ENCODE measurements around a stretch of chr1.

GRCh38 chr1:19907110-19907848 is 16.1 kb downstream of the PLA2G2E start:
- PRO-cap: no peak

- PRO-cap: no peak
These were observed 39.5 kb upstream of the PLA2G5 start for GRCh38 chr1:20030461-20030951.

GRCh38 chr1:20152755-20153547 is 13.8 kb downstream of the PLA2G2F start:
- PRO-cap: no peak

DNA sequence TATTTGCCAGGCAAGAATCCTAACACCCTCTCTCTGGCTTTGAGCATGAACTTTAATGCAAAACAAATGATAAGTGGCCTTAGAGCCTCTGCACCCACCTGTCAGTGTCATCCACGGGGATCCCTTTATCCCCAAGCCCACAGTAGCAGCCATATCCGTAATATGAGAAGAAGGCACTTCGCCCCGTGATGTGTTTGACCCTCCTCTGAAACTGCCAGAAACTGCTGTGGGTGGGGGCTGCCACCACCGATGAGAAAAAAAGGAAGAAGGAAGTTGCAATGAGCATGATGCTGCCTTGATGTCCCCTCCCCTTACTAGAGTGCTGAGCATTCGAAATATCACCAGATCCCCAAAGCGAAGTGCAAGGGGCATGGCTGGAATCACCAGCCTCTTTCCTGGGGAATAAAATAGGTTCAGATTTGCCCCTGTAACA is 11.0 kb upstream of the UBXN10 start:
- PRO-cap: no peak

DNA sequence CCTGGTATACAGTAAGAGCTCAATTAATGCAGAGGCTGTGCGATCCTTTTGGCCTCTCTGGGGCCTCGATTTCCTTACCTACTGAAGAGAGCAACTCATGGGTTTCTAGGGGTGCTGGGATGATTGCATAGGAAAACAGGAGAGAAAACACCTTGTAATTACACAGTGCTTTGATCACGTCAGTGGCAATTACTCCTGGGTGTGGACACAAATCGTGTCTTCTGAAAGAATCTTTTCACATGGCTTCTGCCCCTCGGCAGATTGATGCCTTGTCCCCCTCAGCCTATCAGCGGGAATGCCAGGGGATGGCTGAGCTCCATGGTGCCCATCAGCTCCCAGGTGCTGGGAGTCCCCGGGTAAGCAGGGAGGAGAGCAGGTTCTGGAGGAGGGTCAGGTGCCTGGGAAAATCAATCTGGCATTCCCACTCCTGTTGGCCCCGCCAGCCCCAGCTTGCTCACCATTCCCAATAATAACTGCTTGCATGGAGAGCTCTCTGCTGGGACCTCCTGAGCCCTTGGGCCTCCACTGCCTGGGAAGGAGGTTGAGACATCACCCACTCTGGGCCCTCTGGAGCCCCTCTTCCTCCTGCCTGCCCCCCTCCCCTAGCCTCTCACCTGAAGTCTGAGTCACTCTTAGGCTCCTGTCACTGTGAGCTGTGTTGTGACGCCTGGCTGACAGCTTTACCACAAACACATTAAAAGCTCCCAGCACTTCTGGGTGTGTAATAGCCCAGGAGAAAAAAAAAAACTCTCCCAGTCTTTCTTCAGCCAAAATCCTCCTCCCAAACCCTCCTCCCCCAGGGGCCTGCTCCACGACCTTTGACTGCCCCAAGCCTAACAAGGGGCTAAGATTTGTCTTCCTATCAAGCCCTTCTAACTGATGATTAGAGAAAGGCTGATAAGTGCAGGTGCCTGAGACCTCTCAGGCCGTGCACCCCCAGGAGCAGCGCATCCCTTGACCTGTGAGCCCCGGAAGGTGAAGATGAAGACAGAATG is 4.9 kb downstream of the CAMK2N1 start:
- PRO-cap: bidirectional peak, plus-strand start at position 646 of the sequence, minus-strand start at position 612 of the sequence

GRCh38 chr1:20637662-20638338 is 4.5 kb downstream of the PINK1 start:
- PRO-cap: no peak

GRCh38 chr1:20639717-20640236 is 6.5 kb downstream of the PINK1 start:
- PRO-cap: no peak

DNA sequence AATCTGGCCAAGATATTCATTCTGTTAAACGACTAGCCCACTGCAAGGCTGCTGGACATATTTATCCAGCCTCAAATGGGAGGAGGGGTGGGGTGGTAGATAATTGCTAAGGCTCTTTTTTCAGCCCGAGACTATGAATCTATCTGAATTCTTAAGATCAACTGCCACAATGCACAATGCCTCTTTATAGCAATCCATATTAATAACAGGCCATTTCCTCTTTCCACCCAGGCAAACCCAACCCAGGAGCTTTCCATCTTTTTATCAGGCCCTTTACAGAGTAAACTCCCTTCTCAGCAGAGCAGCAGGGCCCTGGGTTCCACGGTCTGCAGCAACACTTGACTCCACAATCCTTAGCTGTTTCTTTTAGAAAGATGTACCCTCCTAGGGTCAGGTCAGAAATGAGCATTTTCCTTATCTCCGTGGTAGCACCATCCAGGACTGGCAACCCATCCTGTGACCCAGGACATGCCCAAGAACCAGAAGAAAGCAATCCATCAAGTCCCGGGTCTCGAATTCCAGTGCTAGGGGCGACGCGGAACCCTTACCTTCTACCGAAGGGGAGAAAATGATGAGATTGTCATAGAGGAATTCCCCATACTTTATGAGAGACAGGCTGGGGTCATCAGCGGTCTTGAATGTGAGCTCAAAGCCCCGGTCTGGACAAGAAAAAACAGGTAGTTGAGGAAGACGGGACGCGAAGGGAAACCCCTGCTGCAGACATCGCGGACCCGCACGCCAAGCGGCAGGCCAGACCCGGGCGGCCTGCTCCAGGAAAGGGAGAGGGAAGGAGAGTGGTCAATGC is 634 bp downstream of the DDOST start:
- PRO-cap: no peak

DNA sequence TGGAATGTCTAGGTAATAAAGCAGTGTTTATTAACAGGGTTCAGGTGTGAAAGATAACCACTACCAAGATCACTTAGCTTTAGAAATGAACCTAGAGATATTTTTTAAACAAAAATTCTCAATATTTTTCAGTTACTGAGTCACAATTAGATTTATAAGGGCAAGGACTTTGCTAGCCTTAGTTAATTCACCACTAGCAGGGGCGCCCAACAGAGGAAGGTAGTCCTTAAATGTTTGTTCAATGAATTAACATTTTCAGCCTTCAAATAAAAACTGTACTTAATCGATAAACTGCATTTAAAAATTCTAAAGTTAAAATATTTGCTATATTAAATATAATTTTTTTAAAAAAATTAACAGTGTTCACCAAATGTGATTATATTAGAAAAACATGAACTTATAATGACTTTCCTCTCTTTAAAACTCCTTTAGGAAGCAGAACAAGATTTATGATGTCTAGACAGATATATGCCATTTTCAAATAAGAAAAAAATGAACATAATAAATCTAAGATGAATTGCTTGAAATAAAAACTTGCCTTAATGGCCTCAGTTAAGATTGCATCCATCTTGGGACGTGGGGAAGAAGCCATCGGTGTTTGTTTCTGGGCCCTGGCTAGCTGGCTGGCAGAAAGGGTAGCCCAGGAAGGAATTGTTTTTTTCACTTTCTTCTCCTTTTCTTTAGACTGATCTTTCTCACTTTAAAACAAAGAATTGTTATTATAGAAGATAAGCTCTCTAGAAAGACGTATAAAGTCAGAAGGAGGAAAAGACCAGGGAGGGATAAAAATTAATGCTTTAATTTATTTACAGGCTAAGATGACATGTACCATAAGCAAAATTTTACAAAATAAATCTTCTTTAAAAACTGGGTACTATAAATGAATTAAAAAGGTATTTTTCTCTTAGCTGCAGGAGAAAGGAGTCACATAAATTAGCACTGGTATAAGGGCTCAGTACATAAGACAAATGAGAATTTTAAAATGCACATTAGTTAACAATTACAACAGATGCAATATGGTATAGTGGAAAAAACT is 13.9 kb downstream of the HP1BP3 start:
- PRO-cap: no peak

- PRO-cap: no peak
These were observed 7.5 kb downstream of the HP1BP3 start for GRCh38 chr1:20779593-20780086.

DNA sequence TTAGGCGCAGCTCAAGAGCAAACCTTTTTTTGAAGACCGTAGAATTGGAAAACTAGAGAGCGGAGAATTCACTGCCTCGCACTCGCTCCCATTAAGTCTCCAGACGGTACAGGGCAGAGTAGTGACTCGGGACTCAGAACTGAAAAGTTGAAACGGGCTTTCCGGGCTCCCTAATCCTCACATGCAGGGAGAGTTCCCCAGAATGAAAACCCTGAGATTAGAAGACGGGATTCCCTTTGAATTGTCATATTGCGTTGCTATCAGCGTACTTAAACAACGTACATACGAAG is 460 bp upstream of the HP1BP3 start:
- PRO-cap: no peak

- PRO-cap: no peak
These were observed 23.5 kb upstream of the HP1BP3 start for GRCh38 chr1:20810432-20811169.

DNA sequence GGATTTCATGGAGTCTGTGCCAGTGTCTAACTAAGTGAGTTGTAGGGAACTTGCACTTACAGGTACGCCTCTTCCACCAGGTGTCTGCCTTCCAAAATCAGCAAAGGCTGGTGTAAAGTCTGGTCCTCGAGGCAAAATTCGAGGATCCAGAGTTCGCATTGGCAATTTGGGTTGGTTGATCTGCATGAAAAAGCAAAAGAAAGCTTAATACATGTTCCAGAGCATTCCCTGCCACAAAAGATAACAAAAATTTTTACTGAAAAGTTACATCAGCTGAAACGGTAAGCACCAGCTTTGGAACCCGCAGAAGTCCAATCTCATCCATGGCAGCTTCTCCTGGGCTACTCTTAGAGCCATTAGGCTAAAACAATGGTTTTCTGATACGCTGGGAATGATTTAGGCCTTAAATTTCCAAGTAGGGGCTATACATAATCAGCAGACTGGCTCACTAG is 106.4 kb upstream of the HP1BP3 start:
- PRO-cap: no peak

DNA sequence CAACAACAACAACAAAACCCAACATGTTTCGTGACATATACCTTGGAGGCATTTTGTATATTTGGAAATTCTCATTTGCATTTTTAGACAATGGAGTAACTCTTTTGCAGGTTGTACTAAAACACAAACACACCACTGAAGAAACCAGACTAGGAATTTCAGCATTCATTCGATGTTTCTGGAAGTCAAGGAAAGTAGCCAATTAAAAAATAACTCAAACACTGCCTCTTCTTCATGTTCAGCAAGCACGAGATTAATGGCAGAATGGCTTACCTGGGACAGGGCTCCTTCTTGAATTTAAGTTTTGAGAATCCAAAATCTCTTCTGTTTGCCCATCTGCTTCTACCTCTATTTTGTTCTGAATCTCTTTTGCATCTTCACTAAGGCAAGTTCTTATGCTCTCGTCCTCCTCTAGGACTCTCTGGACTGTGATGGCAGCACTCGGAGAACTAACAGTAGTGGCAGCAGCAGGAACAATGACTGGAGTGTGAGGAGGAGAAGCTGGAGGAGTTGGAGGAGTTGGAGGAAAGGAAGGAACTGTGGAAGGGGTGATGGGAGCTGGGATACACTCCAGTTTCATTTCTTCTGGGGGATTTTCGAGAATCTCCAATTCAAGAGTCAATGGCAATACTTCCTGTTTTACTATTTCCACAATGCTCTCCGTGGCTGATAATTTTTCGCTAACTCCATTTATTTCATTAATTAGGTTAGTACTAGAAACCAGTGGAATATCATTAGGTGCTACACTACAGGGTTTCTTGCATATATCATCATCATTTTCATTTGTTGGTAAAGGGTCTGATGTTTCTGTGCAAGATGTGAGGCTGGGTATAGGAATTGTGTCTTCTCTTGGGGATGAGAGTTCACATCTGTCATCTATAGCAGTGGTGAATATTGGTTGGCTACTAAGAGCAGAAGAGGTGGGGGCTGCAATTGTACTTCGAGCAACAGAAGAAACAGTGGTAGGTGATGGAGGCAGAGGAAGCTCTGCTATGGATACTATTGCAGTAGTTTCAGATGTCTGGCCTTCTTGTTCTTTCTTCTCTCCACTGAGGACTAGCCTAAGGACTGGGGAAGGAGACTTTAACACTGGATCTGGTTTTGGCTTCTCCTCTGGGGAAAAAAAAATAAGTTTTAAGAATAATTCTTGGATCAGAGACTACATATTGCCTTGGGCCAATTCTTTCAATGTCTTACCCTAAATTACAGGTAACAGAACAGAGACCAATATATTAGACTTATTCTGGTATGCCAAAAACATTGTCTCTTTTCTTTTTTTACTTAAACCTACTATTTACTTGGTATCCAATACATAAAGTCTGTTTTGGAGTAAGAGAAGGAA is 154.6 kb upstream of the HP1BP3 start:
- PRO-cap: no peak

DNA sequence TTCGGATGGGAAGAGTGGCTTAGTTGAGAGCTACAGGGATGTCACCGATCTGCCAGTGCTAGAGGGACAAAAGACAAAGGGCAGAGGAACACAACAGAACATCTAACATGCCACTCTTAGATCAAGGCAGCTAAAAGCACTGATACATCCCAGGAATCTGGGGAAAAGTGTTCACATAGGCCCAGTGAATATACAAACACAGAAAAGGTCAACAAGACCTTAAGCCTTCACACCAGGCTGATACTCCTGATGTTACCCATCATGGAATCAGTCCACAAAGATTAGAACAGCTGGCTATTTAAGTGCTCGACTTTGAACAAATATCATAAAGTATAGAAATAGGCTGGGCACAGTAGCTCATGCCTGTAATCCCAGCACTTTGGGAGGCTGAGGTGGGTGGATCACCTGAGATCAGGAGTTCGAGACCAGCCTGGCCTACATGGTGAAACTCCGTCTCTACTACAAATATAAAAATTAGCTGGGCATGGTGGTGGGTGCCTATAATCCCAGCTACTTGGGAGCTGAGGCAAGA is 163.1 kb downstream of the EIF4G3 start:
- PRO-cap: no peak

GRCh38 chr1:21254185-21255179 is 35.8 kb downstream of the ECE1 start:
- PRO-cap: no peak

GRCh38 chr1:21278957-21279875 is 11.0 kb downstream of the ECE1 start:
- PRO-cap: no peak

- PRO-cap: no peak
These were observed 23.9 kb upstream of the ECE1 start for GRCh38 chr1:21313796-21314984.

DNA sequence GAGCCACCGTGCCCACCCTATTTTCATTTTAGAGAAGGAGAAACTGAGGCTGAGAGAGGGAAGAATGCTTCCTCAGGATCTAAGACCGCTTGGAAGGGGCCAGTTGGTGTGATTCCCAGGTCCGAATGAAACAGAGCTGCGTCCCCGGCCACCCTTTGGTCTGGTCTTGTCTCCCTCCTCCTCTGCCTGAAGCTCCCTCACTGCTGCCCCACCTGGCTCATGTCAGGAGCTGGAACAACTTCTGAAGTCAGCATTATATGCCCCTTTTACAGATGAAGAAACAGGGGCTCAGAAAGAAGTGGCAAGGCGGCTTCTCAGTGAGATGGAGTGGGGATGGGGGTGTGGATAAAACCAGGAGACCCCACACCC is 31.6 kb upstream of the ECE1 start:
- PRO-cap: no peak

- PRO-cap: no peak
These were observed 904 bp downstream of the ALPL start for GRCh38 chr1:21510139-21510514.

All from ileum (tissue), 1 donor.